HepG2 (cell line): ENCODE results near the gene HLA-DRB5.

DNA sequence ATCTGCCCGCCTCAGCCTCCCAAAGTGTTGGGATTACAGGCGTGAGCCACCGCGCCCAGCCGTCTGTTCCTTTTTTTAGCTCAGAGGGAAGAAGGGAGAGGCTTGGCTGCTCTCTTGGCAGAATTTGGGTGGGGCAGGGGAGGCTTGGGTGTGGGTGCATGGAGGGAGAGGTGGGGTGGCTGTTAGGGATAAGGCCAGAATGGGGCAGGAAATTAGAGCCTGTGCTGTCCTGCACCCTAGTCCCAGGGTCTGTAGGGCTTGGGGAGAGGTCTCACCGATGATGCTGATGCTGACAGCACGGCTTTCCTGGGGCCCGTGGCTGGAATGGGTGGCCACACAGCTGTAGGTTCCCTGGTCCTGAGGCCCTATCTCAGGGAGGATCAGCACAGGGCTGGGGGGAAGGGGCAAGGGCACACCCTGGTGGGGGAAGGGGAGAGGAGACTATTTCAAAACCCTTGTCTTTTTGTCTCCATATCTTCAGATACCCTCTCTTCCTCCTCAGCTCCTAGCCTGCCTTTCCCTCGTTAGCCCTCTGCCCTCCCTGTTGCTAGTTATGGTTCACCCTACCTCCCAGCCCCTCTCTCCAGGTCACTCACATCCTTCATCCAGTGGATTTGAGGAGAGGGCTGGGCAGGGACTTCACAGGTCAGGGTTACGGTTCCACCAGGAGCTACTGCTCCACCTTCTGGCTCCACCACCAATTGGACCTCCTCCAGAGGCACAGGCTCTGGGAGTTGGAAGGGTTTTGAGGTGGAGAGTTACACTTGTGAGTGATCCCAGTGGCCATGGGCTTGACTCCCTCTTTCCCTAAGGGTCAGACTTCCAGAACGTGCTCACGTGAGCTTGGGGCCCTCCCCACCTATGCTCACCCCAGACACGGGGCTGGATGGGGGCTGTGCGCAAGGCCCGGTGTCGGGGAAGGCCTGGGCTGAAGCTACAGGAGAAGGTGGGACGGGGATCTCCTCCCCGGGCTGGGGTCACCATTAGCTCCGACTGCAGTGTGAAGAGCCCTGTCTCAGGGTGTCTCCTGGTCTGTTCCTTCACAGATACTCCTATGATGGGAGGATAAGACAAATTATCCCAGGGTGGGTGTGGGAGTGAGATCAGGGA lies 1.7 kb downstream of the AGER start:
- RRBS, 2 experiments: 95 to 98% methylated on average over 4 of the region's 19 CpGs
CAGE:
- cytosol, long polyA minus RNA: no peak
- cytosol, long polyA plus RNA: no peak
- long polyA plus RNA: no peak
- nucleus, long polyA minus RNA: no peak
- nucleus, long polyA plus RNA: no peak

GRCh38 chr6:32188197-32189067 lies 1.6 kb downstream of the PBX2 start:
- RRBS, 2 experiments: no CpG with 5 or more reads among the region's 19 CpGs
CAGE:
- cytosol, long polyA minus RNA: no peak
- cytosol, long polyA plus RNA: no peak
- long polyA plus RNA: no peak
- nucleus, long polyA minus RNA: no peak
- nucleus, long polyA plus RNA: no peak

DNA sequence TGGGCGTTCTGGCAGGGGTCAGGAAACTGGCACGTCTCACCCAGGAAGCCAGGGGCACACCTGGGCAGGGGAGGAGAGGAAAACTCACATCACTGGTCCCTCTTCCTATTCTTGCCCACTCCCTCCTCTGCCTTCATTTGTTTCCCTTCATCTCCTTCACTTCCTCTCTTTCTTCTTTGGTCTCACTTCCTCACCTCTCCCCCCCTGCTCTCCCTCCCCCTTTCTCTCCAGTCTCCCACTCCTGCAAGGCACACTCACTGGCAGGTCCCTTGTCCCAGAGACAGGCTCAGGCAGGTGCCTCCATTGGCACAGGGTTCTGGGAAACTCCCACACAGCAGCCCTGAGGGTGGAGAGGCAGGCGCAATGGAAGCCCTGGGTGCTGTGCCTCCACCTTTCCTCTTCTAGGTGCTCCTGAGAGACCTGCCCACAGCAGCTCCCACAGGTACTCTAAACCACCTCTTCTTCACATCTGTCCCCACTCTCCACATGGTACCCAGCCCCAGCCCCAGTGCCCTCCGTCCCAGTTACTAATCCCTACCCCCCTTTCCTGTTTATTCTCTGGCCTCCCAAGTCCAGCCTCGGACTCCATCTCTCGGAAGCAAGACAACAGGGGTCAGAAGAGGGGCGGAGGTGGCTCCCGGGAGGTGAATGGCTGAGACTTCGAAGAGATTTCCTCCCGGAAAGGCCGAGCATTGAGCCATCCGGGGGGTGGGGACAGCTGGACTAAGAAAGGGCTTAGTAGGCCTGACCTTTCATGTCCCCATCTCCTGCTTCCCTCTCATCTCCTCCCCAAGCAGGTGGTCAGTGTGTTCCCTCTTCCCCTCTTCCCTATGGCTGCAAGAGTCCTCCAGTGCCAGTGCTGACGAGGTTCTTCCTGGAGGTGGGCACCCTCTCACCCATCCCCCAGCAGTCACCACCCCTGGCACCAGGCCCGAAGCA lies 851 bp downstream of the NOTCH4 start:
- RRBS, 2 experiments: 0 to 19% methylated on average over 2 of the region's 14 CpGs
CAGE:
- cytosol, long polyA minus RNA: no peak
- cytosol, long polyA plus RNA: no peak
- long polyA plus RNA: no peak
- nucleus, long polyA minus RNA: no peak
- nucleus, long polyA plus RNA: no peak

- RRBS, 2 experiments: no CpG with 5 or more reads among the region's 1 CpG
CAGE:
- cytosol, long polyA minus RNA: no peak
- cytosol, long polyA plus RNA: no peak
- long polyA plus RNA: no peak
- nucleus, long polyA minus RNA: no peak
- nucleus, long polyA plus RNA: no peak
Measured at GRCh38 chr6:32255914-32256211, 32.0 kb upstream of the NOTCH4 start.

DNA sequence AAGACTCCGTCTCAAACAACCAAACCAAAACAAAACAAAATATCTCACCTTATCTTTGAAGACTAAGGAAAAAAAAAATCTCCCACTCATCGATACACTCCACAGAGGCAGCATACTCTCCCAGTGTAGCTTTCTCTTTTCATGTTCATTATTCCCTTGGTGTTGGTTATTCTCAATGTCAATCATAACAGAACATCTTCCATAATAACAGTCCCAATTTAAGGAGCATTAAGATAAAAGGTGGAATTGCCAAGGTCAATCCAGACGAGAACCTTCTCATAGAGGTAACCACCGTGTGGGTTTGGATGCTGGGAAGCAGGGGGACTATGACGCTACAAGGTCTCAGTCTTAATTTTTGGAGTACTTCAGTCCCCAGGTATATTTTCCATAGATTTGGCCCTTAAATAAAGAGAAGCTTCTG lies 1.7 kb downstream of the HLA-DRA start:
- RRBS, 2 experiments: no CpG with 5 or more reads among the region's 5 CpGs
CAGE:
- cytosol, long polyA minus RNA: no peak
- cytosol, long polyA plus RNA: no peak
- long polyA plus RNA: no peak
- nucleus, long polyA minus RNA: no peak
- nucleus, long polyA plus RNA: no peak

DNA sequence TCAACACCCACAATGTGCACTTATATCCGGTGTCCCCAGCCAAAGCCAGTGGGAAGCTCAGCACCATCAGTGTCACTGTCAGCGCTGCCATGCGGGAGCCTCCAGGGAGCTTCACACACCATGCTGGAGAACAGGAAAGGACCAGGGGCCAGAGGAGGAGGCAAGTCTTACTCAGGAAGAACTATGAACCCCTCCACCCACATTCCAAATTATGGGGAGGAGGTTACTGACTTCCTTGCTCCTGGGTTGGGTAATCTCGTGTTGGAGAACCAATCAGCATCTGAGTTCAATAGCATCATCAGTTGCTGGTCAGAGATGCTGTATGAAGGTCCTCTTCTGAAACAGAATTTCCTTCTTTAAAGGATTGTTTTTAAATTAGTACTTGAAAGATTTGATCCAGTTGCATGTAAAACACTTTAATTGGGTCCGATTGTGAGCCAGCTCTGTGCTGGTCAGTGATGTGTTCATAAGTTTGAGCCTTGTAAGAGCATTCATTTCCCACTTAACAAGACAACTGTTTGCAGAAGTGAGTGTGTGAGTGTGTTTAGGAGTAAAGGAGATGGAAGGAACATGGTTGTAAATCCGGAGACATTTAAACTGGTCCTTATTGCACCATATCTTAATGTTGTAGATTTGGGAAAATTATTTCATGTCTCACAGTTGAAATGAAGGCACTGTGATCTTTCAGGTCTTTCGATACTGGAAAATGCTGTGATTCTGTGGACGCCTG lies 33.9 kb downstream of the HLA-DRA start:
- RRBS, 2 experiments: no CpG with 5 or more reads among the region's 8 CpGs
CAGE:
- cytosol, long polyA minus RNA: no peak
- cytosol, long polyA plus RNA: no peak
- long polyA plus RNA: no peak
- nucleus, long polyA minus RNA: no peak
- nucleus, long polyA plus RNA: no peak

- RRBS, 2 experiments: no CpG with 5 or more reads among the region's 9 CpGs
CAGE:
- cytosol, long polyA minus RNA: no peak
- cytosol, long polyA plus RNA: no peak
- long polyA plus RNA: no peak
- nucleus, long polyA minus RNA: no peak
- nucleus, long polyA plus RNA: no peak
Measured at GRCh38 chr6:32529893-32530908, at the start of gene HLA-DRB5. Gene HLA-DRB5, minus strand, starts transcription at chr6:32530287.

GRCh38 chr6:32584610-32584957 lies 5.1 kb downstream of the HLA-DRB1 start:
- RRBS, 2 experiments: no CpG with 5 or more reads among the region's 13 CpGs
CAGE:
- cytosol, long polyA minus RNA: no peak
- cytosol, long polyA plus RNA: no peak
- long polyA plus RNA: no peak
- nucleus, long polyA minus RNA: no peak
- nucleus, long polyA plus RNA: no peak

GRCh38 chr6:32604290-32605355 lies 15.0 kb upstream of the HLA-DRB1 start:
- RRBS, 2 experiments: no CpG with 5 or more reads among the region's 5 CpGs
CAGE:
- cytosol, long polyA minus RNA: no peak
- cytosol, long polyA plus RNA: no peak
- long polyA plus RNA: no peak
- nucleus, long polyA minus RNA: no peak
- nucleus, long polyA plus RNA: no peak

GRCh38 chr6:32625047-32625690 lies 12.0 kb upstream of the HLA-DQA1 start:
- RRBS, 2 experiments: no CpG with 5 or more reads among the region's 6 CpGs
CAGE:
- cytosol, long polyA minus RNA: no peak
- cytosol, long polyA plus RNA: no peak
- long polyA plus RNA: no peak
- nucleus, long polyA minus RNA: no peak
- nucleus, long polyA plus RNA: no peak

GRCh38 chr6:32825998-32826473 lies 9.2 kb upstream of the HLA-DOB start:
- RRBS, 2 experiments: no CpG with 5 or more reads among the region's 3 CpGs
CAGE:
- cytosol, long polyA minus RNA: no peak
- cytosol, long polyA plus RNA: no peak
- long polyA plus RNA: no peak
- nucleus, long polyA minus RNA: no peak
- nucleus, long polyA plus RNA: no peak

GRCh38 chr6:32830130-32830802 lies 8.3 kb downstream of the TAP2 start:
- RRBS, 2 experiments: no CpG with 5 or more reads among the region's 11 CpGs
CAGE:
- cytosol, long polyA minus RNA: no peak
- cytosol, long polyA plus RNA: no peak
- long polyA plus RNA: no peak
- nucleus, long polyA minus RNA: no peak
- nucleus, long polyA plus RNA: no peak

GRCh38 chr6:32854325-32854798 lies 370 bp downstream of the PSMB9 start:
- RRBS, 2 experiments: no CpG with 5 or more reads among the region's 21 CpGs
CAGE:
- cytosol, long polyA minus RNA: no peak
- cytosol, long polyA plus RNA: no peak
- long polyA plus RNA: no peak
- nucleus, long polyA minus RNA: no peak
- nucleus, long polyA plus RNA: no peak

GRCh38 chr6:32966967-32967927 lies 1.1 kb upstream of the BRD2 start:
- RRBS, 2 experiments: no CpG with 5 or more reads among the region's 9 CpGs
CAGE:
- cytosol, long polyA minus RNA: no peak
- cytosol, long polyA plus RNA: no peak
- long polyA plus RNA: no peak
- nucleus, long polyA minus RNA: no peak
- nucleus, long polyA plus RNA: no peak

GRCh38 chr6:32972109-32972783 lies 3.9 kb downstream of the BRD2 start:
- RRBS, 2 experiments: 1 to 2% methylated on average over 2 to 9 of the region's 53 CpGs
CAGE:
- cytosol, long polyA minus RNA: no peak
- cytosol, long polyA plus RNA: no peak
- long polyA plus RNA: no peak
- nucleus, long polyA minus RNA: no peak
- nucleus, long polyA plus RNA: no peak

DNA sequence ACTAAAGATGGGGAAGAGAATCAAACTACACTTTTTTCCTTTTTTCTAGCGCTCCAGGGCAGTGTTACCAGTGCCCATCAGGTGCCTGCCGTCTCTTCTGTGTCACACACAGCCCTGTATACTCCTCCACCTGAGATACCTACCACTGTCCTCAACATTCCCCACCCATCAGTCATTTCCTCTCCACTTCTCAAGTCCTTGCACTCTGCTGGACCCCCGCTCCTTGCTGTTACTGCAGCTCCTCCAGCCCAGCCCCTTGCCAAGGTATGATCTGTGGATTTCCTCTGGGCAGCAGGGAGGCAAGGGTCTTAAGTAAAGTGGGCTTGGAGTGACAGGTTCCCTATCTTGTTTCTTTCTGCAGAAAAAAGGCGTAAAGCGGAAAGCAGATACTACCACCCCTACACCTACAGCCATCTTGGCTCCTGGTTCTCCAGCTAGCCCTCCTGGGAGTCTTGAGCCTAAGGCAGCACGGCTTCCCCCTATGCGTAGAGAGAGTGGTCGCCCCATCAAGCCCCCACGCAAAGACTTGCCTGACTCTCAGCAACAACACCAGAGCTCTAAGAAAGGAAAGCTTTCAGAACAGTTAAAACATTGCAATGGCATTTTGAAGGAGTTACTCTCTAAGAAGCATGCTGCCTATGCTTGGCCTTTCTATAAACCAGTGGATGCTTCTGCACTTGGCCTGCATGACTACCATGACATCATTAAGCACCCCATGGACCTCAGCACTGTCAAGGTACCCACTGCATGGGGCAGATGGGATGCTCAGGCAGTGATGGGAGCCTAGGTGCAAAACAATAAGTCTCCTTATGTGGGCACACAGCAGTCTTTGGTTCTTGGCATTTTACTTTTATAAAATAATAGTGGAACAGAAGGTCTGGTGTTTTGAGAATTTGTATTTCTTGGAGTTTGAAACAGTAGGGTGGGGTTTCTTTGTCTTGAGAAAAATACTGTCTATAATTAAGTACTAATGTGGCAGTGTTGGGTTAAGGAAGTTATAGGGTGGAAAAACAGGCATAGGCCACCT lies 8.1 kb downstream of the BRD2 start:
- RRBS, 2 experiments: no CpG with 5 or more reads among the region's 9 CpGs
CAGE:
- cytosol, long polyA minus RNA: start-site peak on the plus strand centred at position 380 of the sequence, 14 bp wide, 18 reads; start-site peak on the plus strand centred at position 521 of the sequence, 111 bp wide, 32 reads; start-site peak on the plus strand centred at position 694 of the sequence, 22 bp wide, 20 reads
- cytosol, long polyA plus RNA: no peak
- long polyA plus RNA: no peak
- nucleus, long polyA minus RNA: no peak
- nucleus, long polyA plus RNA: no peak

- RRBS, 2 experiments: no CpG with 5 or more reads among the region's 5 CpGs
CAGE:
- cytosol, long polyA minus RNA: no peak
- cytosol, long polyA plus RNA: no peak
- long polyA plus RNA: no peak
- nucleus, long polyA minus RNA: no peak
- nucleus, long polyA plus RNA: no peak
Measured at GRCh38 chr6:32978419-32978899, 10.1 kb downstream of the BRD2 start.

DNA sequence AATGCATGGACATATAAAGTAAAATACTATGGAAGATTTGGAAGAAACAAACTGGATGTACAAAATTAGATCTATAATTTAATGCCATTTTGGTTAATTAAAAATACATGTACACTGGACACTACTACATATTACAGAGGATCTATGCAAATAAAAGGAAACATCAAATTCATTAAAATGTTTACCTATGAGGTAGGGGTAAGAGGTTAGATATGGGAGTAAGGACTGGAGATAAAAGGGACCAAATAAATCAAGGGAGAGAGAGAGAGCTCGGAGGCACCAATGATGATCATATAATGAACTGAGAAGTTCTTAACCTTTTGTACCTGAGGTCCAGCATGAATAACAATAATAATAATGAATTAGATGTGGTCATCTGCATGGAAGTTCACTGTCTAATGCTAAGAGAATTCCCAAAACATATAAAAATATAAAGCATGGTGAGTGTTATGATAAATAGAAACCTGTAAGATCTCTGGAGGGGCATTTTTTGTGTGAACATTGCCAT lies 8.1 kb upstream of the HLA-DPB1 start:
- RRBS, 2 experiments: no CpG with 5 or more reads among the region's 1 CpG
CAGE:
- cytosol, long polyA minus RNA: no peak
- cytosol, long polyA plus RNA: no peak
- long polyA plus RNA: no peak
- nucleus, long polyA minus RNA: no peak
- nucleus, long polyA plus RNA: no peak

DNA sequence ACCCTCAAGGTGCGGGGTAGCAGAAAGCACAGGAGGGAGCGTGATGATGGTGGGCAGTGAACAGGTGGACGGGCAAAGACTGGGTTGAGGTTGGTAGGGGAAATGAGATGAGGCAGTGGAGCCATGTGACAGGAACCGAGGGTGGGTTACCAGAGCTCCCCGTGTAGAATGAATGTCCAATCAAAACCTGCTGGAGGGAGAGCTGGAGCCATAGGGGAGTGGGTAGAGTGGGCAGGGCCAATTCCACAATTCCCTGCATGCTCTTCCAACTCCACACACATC lies 38.0 kb downstream of the HLA-DPB1 start:
- RRBS, 2 experiments: no CpG with 5 or more reads among the region's 5 CpGs
CAGE:
- cytosol, long polyA minus RNA: no peak
- cytosol, long polyA plus RNA: no peak
- long polyA plus RNA: no peak
- nucleus, long polyA minus RNA: no peak
- nucleus, long polyA plus RNA: no peak

DNA sequence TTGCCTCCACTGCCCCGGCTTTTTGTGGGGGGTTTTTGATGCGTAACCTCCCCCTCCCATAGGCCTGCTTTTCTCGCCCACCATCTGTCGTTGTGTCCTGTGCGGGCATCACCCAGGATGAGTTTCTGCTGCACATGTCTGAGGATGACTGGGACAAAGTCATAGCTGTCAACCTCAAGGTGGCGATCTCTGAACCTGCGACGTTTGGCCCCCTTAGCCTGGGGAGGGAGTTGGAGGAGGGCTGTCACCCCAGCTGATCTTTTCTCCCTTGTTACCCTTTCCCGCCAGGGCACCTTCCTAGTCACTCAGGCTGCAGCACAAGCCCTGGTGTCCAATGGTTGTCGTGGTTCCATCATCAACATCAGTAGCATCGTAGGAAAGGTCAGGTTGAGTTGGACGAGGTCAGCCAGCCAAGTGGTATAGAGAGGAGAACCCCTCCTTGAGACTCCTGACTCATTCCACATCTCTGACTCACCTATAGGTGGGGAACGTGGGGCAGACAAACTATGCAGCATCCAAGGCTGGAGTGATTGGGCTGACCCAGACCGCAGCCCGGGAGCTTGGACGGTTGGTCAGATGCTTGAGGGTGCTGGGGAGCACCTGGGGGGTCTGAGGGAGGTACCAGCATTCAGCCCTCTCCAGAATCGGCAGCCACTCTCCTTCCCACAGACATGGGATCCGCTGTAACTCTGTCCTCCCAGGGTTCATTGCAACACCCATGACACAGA lies 868 bp downstream of the HSD17B8 start:
- RRBS, 2 experiments: no CpG with 5 or more reads among the region's 18 CpGs
CAGE:
- cytosol, long polyA minus RNA: no peak
- cytosol, long polyA plus RNA: no peak
- long polyA plus RNA: no peak
- nucleus, long polyA minus RNA: no peak
- nucleus, long polyA plus RNA: no peak